Mesenchymal stem cell of Wharton's jelly (primary cell): ENCODE results near the genes LGI2 and TBC1D19.

DNA sequence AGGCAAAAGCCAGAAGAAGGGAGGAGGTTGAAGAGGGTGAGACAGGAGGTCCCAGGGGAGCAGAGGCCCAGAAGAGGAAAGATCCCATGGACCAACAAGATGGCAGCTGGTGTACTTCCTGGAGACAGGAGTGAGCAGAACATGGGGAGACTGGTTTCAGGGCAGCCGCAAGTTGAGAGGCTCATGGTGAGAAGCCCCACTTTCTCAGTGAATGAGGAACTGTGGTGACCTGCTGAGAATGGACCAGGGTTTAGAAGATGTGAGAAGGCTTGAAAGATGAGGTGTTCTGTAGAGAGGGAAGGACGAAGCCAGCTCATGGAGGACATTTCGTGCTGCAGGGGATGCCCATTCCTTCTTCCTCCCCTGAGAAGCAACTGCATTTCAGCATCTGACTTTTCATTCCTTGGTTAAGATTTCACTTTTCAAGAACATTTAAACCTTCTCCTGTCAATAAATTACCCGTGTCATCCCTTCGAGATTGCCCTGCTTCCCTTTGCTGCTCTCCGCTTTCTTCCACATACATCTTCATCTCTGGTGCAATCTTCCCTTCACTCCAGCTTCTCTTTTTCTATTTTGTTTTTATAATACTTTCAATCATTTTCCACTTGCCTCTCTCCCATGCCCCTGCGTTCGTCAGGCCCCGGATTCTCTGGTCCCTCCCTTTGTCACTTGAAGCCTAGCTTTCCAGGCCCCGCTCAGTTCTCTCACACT is 34.7 kb downstream of the SOD3 start:
- CAGE, long polyA plus RNA: no peak

DNA sequence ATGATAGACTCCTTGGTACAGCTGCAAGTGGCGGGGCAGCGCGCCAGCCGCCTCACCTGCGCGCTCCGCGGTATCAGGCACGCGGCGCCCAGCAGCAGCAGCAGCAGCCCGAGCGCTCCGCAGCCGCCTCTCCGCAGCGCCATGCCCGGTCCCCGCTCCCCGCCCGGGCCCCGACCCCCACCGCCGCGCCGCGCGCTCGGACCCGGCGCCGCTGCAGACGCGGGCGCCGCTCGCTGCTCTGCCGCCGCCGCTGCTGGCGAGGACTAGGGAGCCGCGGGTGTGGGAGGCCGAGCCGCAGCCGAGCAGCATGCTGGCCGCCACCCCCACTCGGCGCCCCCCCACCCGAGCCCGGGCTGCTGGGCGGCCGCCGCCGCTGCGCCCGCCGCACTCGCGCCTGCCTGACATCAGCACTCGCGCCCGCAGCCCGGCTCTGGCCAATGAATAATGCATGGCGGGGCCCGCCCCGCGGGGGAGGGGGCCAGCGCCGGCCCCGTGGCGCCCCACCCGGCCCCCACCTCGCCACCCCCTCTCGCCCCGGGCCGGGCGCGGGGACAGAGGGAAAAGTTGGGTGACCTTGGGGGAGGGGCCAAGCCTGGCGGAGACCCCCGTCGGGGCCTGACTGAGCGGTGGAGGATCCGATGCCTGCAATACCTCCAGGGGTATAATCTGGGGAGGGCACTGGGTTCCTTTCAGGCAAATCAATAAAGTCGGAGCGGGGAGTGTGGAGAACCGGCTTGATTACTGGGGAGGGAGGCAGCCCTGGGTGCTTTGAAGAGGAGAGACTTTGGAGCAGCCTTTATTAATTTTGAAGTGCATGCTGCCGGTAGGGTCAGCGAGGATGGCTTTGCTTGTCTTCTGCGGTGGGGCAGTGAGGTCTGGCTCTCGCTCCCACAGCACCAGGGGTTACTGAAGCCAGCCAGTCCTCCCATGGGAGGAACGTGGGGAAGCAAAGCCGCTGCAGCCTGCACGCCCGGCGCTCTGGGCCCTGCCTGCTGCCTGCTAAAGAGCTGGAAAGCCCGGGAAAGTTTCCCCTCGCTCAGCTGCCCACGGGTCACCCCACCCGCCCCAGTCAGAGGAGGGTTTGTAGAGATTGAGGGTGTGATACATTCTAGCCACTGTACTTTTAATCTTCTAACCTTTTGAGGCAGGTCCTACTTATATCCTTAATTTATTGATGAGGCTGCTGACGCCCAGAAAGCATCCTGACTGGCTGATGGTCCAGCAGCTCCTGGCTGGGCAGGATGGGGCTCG is at the start of gene LGI2:
Gene LGI2 (minus strand): TSS at position 396 of the 1,251 bp plus-strand sequence.
- CAGE, long polyA plus RNA: no peak

DNA sequence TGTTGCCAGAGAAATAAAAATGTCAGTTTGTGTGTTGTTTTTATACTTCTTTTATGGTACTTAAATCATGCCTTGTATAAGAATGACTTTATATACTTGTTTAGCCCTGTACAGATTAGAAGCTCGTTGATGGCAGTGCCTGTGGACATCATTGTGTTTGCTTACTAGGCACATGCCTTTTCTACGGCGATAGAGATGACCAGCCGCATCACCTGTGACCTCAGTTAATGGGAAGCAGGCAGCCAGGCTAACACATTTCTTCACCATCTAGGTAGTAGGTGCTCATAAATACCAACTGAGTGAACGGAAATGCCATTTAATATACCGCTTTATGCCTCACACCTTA is 3.9 kb upstream of the ANAPC4 start:
- CAGE, long polyA plus RNA: no peak

DNA sequence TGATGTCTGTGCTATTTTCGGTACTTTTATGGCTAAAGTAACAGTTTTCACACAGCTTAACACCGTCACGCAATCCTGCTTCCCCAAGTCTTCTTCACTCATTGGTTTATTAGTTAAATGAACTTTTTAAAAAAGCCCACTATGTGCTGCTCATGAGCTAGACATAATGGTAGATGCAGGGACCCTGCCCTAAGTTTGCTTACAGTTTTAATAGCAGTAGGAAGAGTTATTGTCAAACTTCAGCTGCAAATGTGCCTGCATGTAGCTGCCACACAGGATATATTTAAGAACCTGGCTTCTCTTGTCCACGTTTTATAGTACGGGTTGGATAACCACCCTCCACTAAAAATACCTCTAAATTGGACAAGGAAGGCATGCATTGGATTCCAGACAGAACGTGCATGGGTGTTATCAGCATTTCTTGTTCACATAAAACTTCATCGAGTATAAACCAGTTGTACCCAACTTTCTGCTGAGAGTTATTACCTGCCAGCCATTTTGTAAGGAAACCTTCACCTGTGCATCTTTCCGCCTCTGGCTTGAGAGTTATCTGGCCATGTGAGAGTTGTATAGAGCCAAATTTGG is 780 bp downstream of the ANAPC4 start:
- CAGE, long polyA plus RNA: no peak

- CAGE, long polyA plus RNA: no peak
Measured at GRCh38 chr4:25444326-25444525, 67.2 kb downstream of the ANAPC4 start.

DNA sequence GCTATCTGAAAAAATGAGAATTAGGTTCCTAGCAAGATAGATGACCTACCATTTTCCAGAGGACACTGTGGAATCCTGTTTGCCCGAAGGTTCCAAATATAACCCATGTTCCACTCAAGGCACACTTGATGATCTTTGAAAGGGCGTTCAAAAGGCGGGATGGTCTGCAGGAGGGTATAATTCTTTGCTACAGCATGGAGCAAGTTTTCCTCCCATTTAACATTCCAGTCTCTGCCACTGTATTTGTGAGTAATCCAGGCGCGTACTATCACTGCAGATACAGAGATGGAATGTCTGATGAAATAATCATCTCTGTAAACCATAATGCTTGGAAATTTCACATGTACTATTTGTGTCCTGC is 15.6 kb downstream of the SEL1L3 start:
- CAGE, long polyA plus RNA: no peak

DNA sequence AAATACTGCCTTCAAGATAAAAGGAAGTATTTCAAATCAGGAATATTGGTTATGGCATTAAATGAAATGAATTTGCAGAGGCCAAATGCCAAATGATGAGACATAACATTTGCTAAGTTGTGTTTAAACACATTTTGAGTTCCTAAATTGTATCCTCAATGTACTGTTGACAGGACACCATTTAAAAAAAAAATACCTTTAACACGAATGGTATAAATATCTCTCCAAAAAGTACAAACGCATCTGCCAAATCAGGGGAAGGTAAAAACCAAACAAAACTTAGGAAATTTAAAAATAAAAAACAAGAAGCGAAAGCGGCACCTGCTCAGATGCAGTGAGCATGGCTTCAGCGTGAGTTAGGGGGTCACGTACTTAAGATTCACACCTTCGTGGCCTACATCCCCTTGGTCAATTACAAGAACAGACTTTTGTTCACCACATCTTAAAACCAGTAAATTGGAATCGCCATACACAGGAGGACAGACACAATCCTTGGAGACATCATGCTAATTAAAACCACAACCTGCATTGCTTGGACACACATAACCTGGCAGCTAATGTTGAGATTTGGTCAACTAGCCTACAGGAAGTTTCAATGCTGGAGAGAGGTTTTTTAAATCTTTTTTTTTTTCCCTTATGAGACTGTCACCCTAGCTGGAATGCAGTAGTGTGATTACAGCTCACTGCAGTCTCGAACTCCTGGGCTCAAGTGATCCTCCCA is 12.4 kb upstream of the SEL1L3 start:
- CAGE, long polyA plus RNA: no peak

DNA sequence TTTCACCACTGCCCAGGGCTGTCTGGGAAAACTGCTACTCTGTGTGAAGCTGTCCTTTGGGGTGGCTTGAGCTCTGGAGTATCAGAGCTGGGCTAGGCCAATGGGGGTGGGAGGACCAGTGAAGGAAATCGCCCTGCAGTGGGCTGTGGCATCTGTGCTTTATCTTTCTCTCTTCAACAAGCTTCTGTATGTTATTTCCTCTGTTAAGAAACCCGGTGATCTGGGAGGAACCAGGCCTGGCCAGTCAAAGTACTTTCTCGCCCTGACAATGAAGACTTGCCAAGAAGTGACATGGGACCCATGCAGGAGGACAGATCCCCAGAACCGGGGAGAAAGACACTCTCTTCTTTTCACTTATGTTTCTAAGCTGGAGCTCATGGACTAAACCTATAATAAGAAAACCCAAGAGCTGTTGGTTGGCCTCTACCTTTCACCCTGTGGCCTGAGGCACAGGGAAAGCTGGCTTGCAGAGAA is 87.5 kb downstream of the SMIM20 start:
- CAGE, long polyA plus RNA: no peak

GRCh38 chr4:26288105-26288948 is 32.5 kb upstream of the RBPJ start:
- CAGE, long polyA plus RNA: no peak

GRCh38 chr4:26583413-26584209 is at the start of gene TBC1D19:
TSS of gene TBC1D19 (plus strand) at chr4:26584084.
- CAGE, long polyA plus RNA: no peak

GRCh38 chr4:26803300-26804075 is 57.2 kb upstream of the STIM2 start:
- CAGE, long polyA plus RNA: no peak

DNA sequence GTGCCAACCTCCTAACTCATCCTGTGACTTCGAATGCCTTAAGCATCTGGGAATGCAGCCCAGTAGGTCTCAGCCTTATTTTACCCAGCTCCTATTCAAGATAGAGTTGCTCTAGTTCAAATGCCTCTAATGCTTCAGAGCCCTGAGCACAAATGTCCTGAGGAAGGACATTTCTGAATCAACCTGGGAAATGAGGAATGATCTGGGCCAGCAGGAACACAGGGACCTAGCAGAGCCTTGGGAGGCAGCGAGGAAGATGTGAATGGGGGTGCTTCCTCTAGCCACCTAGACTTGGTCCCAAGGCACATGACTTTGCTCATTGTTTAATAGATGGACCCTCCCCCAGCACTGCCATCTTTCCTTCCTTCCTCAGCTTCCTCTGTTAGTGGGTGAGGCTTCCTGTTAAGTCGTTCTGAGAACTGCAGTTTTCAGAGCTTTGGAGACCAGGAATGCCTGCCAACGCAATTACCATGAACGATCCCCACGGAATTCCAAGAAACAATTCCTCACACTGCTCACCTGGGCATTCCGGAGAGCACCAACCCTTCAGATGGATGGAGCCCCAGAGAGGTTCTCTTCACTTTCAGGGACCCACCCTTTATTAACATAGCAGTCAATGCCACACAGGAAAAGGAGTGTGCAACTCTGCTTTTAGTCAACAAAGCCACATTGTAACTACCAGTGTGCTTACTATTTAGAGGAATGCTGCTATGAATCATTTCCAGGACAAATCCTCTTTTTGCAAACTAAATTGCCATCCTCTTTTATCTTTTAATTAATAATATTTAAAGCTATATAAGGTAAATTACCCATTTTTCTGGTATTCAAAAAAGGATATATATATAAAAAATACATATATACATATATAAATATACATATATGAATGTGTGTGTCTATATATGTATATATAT is 48.5 kb upstream of the STIM2 start:
- CAGE, long polyA plus RNA: no peak

GRCh38 chr4:26838052-26838600 is 22.5 kb upstream of the STIM2 start:
- CAGE, long polyA plus RNA: no peak

- CAGE, long polyA plus RNA: no peak
Measured at GRCh38 chr4:26863500-26863833, 2.8 kb downstream of the STIM2 start.

DNA sequence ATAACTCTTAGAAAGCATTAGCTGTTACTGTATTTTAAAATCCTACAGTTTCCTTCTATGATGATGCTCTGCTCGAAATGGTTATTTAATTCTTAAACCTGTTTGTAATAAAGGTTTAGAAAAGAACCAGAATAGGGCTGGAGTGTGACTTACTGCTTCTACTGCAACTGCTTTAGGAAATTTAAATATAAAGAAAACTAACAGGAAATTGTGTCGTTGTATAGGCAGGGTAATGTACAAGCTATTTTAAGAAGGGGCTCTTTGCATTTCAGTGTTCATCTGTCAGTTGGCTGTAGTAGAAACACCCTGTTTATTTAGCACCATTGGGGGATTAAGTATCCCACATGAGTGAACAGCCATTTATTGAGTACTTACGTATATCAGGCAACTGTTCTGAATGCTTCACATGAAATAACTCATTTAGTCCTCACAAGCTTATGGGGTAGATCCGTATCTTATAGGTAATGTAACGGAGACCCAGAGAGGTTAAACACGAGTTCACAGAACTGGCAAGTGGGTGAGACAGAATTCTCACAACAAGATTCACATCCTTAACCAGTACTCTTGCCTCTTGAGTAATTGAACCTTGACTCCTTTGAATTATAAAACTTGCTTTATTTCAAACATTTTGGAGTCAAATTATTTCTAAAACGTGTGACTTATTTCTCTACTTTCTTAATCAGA is 23.9 kb downstream of the STIM2 start:
- CAGE, long polyA plus RNA: no peak

- CAGE, long polyA plus RNA: no peak
Measured at GRCh38 chr4:31145322-31146000, 425.3 kb downstream of the PCDH7 start.

GRCh38 chr4:33358573-33358890 is 2638.4 kb downstream of the PCDH7 start:
- CAGE, long polyA plus RNA: no peak

GRCh38 chr4:36979603-36980030 is 264.9 kb upstream of the NWD2 start:
- CAGE, long polyA plus RNA: no peak

DNA sequence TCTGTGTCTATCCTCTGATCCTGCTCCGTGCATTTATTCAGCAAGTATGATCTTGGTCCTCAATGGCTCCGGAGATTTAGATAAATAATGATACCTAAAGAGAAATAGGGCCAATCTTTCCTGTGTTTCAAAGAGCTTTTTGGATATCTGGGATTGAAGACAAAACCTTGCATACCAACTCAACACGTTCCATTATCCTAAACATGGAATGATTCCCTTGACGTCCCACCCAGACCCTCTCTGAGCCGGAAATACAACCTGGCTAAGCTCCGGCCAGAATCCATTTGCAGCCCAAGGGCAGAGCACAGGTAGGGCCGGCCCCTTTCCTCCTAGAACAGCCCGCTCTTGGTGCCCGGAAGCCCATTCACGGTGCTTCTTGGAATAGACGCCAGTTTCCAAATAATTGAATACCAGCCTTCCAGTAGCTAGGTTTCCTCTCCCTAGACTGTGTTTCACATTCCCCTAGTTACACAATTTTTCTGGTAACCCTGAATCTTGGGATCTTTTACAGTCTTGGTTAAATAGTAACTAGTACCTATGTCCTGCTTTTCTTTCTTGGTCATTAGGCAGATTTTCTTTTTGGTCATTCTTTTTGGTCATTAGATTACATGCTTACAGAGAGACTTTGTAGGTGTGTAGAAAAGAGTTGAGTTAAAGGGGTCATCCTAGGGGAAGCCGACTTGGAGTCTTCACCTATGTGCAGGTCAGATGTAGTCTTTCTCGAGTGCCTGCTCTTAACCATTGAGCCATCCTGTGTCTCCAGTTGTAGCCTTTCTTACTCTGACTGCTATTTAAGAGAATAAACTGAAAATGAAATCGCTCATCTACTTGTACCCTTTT is 2.0 kb downstream of the C4orf19 start:
- CAGE, long polyA plus RNA: no peak

DNA sequence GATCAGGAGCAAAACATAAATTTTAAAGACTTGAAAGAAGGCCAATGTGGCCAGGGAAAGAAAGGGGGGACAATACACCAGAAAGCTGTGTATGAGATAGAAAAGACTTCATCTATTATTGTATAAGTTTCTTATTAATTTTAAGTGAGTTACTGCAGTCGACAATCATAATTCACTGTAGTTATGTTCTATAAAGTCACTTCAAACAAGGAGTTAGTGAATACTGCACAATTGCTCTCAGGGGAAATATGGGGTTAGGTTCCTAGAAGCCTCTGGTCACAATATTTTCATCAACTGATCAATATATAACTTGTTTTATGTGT is 107.7 kb downstream of the C4orf19 start:
- CAGE, long polyA plus RNA: no peak